AG04450 (cell line): ENCODE data around the gene ARID3A.

DNA sequence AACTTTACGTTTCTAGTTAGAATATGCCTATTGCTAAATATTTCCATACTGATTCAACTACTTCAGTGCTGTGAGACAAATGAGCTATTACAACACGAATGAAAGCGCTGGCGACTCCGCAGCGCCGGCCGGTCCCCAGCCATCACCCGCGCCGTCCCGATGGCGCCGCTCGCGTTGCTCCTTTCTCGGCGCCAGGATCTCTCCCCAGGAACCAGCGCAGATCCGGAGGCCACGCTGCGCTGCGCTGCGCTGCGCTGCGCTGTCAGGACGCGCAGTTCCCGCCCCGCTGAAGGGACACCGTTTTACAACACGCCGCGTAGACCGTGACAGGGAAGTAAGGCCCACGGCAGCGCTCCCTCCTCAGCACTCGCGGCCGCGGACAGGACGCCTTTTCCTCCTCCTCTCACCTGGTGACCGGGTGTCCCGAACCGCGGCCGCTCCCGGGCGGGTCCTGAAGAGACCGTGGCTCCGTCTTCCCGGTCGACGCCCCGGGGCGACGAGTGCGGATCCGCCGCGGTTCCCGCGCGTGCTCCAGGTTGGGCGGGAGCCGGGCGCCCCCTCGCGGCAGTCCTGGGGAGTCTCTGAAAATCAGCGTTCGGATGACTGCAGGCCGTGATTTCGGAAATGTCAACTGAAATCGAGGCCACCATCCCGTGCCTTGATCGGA lies 24.1 kb downstream of the PLPP2 start:
- CAGE, long polyA plus RNA = no peak
- RRBS = 2% methylated on average over 21 of the region's 76 CpGs

DNA sequence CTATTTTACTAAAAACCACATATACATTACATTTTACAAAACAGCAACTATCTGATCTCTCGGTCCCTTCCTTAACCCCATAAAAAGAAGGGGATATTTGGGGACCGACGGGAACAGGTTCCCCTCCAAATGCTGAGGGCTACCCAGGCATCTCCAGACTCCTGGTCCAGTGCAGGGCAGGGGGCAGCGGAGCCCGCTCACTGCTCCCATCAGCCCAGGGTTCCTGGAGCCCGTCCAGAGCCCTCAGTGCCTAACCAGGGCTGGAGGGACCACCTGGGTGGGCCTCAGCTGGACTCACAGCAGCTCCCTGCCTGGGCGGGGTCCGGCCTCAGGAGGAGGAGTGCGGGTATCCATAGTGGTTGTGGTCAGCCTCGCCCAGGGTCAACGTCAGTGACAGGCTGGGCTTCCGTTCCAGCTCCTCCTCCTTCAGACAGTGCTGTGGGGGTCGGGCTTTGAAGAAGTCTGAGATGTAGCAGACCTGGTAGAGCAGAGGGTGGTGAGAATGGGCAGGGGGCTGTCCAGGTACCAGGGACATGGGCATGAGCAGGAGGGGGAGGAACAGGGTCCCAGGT lies 10.1 kb downstream of the PLPP2 start:
- CAGE, long polyA plus RNA = no peak
- RRBS = no CpG with 5 or more reads among the region's 13 CpGs

DNA sequence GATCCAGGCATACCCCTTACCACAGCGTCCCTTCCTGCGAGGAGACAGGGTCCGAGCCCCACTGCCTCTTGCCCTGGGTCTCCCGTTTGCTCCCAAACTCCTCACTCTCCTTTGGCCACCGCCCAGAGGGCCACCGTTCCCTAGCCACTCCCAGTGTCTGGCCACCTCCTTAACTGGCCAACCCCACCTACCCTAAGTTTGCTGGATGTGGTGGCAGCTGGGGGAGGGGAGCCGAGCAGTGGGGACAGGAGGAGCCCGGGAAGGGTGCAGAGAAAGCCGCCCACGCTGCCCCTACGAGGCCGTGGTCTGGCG lies 1.9 kb downstream of the THEG start:
- CAGE, long polyA plus RNA = no peak
- RRBS = no CpG with 5 or more reads among the region's 13 CpGs

DNA sequence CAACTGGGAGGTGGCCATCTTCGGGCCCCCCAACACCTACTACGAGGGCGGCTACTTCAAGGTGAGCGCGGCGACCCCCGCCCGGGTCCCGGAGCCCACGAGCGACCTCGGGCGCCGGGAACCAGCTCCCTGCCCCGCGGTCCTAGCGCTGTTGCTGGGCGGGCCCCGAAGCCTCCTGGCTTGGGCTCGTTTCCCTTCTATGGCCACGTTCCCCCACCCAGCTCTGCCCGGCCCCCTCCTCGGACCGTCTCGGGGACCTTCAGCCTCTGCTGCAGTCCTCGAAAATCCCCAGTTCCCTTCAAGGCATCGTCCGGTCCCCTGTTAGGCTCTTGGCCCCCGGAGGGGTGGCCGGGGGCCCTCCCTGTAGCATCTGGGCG lies 476 bp downstream of the CDC34 start:
- CAGE, long polyA plus RNA = no peak
- RRBS = 3% methylated on average over 14 of the region's 31 CpGs

GRCh38 chr19:535293-535571 lies 3.7 kb downstream of the CDC34 start:
- CAGE, long polyA plus RNA = no peak
- RRBS = no CpG with 5 or more reads among the region's 6 CpGs

GRCh38 chr19:573051-573897 lies 878 bp downstream of the BSG start:
- CAGE, long polyA plus RNA = no peak
- RRBS = 2% methylated on average over 14 of the region's 43 CpGs

- CAGE, long polyA plus RNA = no peak
- RRBS = no CpG with 5 or more reads among the region's 31 CpGs
These were observed 4.6 kb downstream of the RNF126 start for GRCh38 chr19:658261-658942.

DNA sequence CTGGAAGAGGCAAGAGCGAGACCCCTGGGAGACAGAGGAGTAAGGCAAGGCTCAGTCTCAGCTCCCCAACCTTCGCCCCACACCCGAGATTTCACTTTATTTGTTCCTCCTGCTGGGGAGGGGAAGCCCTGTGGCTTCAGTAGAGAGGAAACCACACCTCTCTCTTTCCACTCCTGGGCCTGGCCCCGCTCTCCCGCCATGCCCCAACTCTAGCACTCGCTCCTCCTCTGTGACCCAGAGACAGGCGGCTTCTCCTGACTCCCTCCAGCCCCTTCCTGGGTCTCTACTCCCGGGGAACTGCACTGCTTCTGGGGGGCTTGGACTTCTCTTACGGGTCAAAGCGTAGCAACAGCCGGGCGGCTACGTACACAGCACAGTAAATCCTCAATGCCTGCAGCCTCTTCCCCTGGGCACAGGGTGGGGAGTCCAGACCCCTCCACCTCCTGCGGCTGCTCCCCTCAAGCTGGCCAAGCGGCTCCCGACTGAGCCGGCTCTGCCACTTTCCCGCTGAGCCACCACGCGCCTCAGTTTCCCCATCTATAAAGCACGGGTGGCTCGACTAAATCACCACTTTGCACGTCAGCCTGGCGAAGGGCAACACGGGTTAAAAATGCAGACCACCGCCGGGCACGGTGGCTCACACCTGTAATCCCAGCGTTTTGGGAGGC lies 1.5 kb downstream of the RNF126 start:
- CAGE, long polyA plus RNA = no peak
- RRBS = 35% methylated on average over 4 of the region's 29 CpGs

DNA sequence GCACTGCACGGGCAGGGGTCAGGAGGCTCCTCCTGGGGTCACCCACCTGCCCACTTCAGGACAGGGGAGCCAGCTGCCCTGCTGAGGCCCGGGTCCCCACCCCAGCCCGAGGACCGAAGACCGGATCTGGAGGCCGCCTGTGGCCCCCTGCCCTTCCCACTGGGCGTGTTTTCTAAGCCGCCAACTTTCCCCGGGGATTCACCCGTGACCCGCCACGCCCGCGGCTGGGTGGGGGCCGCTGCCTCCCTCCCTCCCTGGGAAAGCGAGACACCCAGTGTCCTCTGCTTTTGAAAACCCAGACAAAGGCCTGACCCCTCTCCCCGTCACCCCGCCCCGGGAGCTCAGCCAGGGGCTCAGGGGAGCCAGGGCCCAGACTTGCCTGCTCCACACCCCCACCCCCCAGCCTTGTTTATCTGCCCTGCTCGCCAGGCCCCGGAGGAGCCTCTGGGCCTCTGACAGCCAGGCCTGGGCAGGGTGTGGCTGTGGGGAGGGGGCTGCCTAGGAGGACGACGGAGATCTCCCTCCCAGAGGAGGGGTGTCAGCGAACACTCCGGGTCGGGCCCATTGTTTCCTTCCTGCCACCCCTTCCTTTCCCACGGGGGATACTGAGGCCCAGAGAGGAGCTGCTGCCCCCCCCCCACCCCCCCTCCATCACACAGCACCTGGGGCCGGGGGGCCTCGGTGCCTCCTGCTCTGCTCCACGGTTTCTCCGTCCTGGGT lies 1.4 kb downstream of the PALM start:
- CAGE, long polyA plus RNA = no peak
- RRBS = 20% methylated on average over 11 of the region's 31 CpGs

DNA sequence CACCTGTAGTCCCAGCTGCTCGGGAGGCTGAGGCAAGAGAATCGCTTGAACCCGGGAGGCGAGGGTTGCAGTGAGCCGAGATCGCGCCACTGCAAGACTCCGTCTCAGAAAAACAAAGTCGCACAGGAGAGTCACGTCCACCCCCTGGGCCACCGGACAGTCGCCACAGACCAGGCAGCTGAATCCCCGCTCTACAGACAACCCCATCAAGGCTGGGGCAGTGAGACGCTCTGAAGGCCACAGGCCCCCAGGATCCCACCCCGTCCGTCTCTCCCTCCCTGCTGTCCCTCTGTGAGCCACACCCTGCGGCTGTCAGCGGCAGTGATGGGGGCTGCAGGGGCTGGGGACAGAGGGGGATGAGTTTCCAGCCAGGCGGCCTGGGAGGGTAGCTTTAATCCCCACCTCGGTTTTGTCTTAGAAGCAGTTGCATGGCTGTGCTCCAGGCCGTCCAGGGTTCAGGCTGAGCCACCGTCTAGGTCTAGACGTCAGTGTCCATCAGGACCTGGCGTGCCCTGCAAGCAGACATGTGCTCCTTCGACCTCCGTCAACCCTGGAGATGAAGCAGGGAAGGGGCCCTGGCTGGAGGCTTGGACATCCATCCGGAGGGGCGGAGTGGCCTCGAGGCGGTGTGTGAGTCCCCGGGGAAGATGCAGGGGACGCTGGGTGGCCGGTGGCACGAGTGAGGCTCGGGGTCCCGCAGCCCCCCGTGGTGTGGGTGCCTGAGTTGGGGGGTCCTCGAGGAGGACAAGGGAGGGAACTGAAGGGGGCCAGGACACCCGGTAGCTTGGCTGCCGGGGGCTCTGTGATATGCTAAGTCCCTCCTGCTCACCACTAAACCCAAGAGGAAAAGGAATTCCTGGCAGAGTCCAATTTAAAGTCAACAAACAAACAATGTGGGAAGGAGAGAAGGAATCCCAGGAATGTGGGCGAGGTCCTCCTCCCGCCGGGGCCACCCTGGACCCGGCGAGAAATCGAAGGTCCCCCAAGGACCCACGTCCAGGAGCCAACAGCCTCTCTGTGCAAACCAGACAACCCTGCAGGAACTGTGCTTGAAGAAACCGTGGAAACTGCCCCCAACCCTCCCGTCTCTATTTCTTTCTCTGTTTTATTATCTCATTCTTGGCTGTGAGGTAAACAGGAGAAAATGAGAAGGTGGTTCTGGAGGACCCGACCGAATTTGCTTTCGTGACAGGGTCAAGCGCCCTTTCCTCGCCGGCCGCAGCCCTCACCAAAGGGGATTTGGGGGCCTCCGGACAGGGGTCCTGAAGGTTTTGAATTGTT lies 15.0 kb upstream of the PTBP1 start:
- CAGE, long polyA plus RNA = no peak
- RRBS = 49% methylated on average over 13 of the region's 57 CpGs

DNA sequence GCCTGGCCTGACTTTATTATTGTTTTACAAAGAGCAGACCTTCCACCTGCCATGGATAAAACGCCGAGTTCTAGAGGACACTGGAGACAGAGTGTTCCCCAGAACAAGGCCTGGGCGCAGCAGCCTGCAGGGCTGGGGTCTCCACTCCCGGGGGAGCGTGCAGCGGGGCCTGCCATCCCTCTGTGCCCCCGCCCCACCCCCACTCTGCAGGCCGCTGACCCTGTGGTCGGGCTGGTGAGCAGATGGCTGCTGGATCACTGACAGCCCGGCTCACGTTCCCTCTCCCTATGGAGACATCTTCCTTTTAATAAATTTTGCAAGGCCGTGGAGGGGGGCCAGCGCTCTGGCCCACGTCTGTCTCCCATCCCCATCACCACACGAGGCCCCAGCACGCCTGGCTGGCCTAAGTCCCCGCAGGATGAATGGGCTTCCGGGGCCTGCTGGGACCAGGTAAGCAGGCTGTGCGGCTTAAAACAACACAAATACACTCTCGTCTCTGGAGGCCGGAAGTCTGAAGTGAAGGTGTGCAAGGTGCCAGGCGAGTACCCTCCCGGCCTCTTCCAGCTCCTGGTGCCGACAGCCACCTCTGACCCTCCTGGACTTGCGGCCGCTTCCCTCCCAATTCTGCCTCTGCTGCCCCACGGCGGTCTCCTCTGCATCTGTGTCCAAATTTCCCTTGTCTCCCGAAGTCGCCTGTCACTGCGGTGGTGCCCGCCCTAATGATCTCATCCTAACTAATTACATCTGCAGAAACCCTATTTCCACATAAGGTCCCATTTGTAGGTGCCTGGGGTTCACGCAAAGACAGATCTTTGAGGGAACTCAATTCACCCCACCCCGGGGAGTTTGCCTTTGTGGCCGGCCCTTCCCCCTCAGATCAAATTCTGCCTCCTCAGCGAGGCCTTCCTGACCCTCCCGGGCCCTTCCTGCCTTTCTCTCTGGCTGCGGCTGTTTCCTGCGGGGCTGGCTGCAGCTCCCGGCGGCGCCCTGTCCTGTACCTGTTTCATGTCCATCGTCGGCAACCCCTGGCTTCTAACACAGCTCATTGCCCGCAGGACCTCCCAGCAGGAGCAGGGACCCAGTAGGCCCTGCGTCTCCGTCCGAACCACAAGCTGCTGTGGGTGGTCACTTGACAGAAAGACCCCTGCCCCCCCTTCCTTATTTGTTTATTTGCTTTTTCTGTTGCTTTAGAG lies 8.2 kb upstream of the PTBP1 start:
- CAGE, long polyA plus RNA = no peak
- RRBS = 45% methylated on average over 15 of the region's 48 CpGs

DNA sequence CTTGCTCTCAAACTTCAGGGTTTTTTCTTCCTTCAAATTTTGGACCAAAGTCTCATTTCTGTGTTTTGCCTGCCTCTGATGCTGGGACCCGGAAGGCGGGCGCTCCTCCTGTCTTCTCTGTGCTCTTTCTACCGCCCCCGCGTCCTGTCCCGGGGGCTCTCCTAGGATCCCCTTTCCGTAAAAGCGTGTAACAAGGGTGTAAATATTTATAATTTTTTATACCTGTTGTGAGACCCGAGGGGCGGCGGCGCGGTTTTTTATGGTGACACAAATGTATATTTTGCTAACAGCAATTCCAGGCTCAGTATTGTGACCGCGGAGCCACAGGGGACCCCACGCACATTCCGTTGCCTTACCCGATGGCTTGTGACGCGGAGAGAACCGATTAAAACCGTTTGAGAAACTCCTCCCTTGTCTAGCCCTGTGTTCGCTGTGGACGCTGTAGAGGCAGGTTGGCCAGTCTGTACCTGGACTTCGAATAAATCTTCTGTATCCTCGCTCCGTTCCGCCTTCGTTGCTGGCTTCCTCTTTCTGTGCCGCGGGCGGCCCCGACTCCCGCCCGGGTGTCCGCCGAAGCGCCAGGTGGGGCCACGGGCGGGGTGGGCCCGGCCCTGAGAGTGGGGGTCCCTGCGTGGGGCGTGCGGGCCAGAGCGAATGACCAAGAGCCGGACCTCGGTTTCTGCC lies 9.8 kb downstream of the PLPPR3 start:
- CAGE, long polyA plus RNA = no peak
- RRBS = 86% methylated on average over 20 of the region's 48 CpGs

- CAGE, long polyA plus RNA = no peak
- RRBS = no CpG with 5 or more reads among the region's 19 CpGs
These were observed 1.9 kb upstream of the PLPPR3 start for GRCh38 chr19:823450-824179.

DNA sequence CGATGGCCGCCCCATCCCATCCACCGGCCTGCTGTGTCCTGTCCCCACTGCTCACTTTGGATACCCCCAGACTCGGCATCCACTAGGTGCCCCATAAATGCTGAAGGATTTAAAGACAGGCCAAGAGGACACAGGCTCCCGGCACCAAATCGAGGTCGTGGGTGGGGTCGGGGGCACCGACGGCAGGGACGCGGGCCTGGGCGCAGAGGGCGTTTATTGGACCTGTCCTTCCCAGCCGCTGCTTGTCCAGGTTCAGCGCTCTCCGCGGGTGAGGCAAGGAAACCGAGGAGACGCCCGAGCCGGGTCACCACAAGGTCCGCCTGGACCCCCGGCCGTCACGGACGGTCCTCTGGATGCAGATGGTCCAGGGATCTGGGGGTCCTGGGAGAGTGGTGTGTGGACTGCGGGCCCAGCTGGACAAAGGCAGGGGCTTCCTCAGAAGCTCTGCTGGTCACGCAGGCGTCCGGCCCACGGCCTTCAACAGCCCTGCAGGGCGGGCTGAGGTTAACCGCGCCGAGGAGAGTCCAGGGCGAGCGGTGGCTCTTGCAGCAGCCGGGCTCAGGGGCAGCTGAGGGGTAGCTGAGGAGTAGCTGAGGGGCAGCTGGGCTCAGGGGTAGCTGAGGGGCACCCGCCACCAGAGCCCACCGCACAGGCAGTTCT lies 8.4 kb downstream of the CFD start:
- CAGE, long polyA plus RNA = no peak
- RRBS = 80% methylated on average over 4 of the region's 41 CpGs

DNA sequence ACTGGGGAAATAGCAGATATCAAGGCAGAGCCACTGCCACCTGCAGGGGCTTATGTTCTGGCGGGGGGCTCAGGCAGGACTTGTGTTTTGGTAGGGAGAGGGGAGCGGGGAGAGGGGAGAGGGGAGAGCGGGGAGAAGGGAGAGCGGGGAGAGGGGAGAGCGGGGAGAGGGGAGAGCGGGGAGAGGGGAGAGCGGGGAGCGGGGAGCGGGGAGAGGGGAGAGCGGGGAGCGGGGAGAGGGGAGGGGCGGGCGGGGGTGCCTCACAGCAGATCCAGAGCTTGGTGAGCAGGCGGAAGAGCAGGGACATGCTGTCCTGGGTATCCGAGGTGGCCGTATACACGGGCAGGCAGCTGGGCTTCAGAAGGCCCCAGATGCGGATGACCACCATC lies 12.2 kb downstream of the CFD start:
- CAGE, long polyA plus RNA = no peak
- RRBS = no CpG with 5 or more reads among the region's 18 CpGs

DNA sequence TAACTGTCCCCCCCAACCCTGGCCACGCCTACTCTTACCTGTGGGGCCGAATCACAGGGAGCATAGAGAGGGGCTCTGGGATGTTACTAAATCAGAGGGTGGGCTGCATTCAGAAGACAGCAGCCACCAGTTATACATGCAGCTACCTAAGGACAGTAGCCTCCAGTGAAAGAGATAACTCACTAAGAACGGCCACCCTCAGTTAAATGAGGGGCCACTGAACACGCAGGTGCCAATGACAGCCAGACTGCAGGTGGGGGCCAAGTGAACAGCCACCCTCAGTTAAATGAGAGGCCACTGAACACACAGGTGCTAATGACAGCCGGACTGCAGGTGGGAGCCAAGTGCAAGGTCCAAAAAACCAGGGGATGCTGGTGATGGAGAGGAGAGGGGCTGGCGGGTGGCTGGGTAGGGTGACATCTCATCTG lies 3.8 kb downstream of the MED16 start:
- CAGE, long polyA plus RNA = no peak
- RRBS = no CpG with 5 or more reads among the region's 6 CpGs

DNA sequence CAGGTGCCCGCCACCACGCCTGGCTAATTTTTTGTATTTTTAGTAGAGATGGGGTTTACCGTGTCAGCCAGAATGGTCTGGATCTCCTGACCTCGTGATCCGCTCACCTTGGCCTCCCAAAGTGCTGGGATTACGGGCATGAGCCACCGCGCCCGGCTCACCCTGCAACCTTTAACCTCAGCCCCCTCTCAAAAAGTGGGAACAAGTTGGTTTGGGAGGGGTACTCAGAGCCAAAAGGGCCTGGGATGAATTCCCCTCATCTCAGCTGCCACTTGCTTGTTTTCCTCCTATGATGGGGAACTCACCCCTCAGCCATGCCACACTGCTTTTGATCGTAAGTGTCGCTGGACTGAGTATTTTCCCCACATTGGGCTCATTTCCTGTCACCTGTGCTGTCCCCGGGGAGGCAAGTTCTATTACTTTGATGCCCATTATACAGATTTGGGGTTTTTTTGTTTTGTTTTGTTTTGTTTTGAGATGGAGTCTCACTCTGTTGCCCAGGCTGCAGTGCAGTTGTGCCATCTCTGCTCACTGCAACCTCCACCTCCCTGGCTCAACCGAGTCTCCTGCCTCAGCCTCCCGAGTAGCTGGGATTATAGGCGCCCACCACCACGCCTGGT lies 6.5 kb downstream of the R3HDM4 start:
- CAGE, long polyA plus RNA = no peak
- RRBS = no CpG with 5 or more reads among the region's 16 CpGs

GRCh38 chr19:924809-925244 lies 1.0 kb upstream of the ARID3A start:
- CAGE, long polyA plus RNA = no peak
- RRBS = 7% methylated on average over 7 of the region's 33 CpGs

DNA sequence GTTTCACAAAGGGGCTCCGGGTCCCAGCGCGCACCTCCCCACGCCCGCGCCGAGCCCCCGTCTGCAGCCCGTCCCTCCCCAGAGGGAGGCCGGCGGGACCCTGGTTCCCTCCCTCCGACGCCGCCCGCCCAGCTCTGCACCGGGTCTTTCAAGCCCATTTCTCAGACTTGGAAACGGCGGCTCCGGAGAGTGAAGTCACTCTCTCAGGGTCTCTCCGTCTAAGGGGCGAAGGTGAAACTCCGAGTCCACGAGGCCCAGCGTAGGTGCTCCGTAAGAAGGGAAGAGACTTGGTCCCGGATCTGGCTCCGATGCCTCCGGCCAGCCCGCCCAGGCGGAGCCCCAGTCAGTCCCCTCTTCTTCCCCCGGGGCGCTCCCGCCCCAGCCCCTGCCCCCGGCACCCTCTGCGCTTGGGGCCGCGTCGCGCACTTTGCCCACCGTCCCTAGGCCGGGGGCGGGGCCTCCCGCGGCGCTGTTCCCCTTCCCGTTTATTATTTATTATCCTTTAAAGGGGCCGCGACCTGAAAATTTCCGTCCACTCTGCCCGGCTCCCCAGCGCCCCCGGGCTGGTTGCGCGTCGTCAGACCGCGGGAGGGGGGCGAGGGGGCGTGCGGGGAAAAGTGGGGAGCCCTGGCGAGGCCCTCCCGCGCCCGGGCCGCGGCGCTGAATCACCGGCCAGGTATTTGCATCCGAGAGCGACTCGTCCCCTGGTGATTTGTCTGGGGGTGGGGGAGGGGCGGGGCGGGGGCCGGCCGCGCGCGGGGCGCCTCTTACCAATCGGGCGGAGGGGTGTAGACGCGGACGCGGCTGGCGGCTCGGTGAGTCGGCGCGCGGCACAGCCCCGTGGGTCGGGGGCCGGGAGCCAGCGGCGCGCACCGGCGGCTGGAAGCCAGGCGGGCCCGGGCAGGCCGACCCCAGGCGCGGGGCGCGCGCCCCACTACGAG lies at the start of gene ARID3A:
Gene ARID3A, plus strand, starts transcription at position 791 of the 941 bp plus-strand sequence.
- CAGE, long polyA plus RNA = no peak
- RRBS = 2% methylated on average over 67 of the region's 108 CpGs

GRCh38 chr19:926396-927565 lies 946 bp downstream of the ARID3A start:
- CAGE, long polyA plus RNA = no peak
- RRBS = 2% methylated on average over 14 of the region's 79 CpGs